Neural progenitor cell (in vitro differentiated cells): ENCODE measurements around the gene SNRPD1.

DNA sequence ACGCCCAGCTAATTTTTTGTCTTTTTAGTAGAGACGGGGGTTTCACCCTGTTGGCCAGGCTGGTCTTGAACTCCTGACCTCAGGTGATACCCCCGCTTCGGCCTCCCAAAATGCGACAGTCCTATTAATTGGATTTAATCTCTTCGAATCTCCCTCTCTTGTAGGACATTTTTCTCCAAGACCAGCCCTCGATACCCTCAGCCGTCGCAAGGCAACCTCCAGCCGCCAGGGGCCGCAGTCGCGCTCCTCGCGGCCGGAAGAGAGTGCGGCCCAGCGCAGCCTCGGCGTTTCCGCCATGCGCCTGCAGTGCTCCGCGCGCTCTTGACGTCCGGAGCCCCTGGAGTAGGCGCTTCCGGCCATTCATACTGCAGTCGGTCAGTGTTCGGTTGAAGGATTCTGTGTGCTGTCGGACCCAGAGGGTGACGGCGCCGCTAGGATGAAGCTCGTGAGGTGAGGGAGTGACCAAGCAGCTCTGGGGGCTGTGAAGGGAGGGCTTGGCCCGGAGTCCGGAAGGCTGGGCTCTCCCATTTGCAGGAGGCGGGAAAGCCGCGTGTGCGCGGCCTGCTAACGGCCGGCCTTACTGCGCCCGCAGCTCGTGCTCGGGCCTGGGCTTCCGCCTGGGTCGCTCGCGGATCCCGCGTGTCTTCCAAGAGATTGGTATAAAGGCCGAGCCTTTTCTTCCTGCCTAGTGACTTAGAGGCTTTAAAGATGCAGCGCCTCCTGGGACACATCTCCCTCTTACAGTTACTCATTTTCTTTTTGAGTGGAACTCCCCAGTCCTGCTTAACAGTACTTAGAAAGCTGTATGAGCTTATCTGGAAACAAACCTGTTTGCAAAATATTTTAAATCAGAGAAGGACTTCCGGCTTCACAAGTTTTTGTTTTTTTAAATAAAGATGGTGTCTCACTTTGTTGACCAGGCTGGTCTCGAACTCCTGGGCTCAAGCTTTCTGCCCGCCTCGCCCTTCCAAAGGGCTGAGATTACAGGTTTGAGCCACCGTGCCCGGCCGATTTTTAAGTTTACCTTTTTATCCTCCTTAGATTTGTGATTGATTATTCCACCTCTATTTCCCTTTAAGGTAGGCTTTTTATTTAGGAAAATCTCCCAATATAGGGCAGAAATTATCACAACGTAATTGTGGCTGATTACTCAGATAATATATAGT is at the start of gene SNRPD1:
SNRPD1 (plus strand) TSS at position 321 of the 1,166 bp plus-strand sequence.
- RAMPAGE, long total RNA, result start-site peak on the plus strand centred at position 337 of the sequence, 84 bp wide, 13,438 and 28,144 reads in 2 replicates

DNA sequence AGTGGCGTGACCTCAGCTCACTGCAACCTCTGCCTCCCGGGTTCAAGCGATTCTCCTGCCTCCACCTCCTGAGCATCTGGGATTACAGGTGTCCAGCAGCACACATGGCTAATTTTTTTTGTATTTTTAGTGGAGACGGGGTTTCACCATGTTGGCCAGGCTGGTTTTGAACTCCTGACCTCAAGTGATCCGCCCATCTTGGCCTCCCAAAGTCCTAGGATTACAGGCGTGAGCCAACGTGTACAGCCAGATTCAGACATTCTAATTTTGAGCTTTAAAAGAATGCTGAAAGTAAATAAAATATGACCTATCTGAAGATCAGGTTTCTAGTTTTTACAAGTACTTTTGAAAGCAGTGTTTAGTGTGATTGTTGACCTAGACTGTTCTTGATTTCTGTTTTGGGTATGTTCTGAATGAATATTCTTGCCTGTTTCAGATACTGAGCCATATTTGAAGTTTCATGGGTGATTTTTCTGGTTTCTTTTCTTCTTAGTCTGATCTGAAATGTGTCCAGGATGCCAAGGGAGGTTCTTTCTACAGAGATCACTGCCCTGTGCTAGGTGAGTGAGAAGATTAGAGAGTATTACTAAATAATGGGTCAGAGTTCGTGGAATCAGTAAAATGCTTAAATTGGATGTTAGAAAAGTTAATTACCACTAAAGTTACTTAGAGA is 37.2 kb downstream of the MIB1 start:
- RAMPAGE, long total RNA, result no peak

DNA sequence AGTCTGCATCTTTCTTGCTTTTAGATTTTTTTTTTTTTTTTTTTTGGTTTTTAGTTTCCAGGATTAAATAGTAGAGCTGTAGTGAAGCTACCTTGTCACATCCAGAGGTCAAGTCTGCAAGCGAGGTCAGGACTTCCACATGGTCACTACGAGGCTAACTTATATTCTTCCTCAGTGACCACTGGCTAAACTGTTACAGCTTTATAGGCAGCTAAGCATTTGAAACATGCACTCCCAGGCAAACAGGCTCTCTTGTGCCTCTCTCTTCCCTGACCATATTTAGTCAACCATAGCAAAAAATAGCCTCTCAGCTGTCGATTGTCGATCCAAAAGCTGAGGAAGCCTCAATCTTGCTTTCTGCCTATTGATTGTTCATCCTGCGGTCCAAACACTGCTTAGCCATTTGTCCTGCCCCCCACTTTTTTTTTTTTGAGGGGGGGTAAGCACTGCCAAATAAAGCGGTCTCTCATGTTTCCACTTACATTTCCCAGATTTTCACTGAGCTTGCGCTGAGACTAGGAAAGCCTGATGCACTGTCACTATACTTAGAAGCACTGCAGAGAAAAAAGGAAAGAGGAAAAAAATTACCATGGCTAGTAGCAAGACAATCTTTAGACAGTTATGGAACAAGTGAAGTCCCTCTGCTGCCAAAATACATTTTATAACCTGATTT is 90.8 kb downstream of the MIB1 start:
- RAMPAGE, long total RNA, result no peak

- RAMPAGE, long total RNA, result no peak
Measured at GRCh38 chr18:21996286-21997168, 172.9 kb upstream of the GATA6 start.

- RAMPAGE, long total RNA, result no peak
Measured at GRCh38 chr18:22084037-22085223, 85.0 kb upstream of the GATA6 start.

- RAMPAGE, long total RNA, result no peak
Measured at GRCh38 chr18:22185659-22186115, 16.3 kb downstream of the GATA6 start.

GRCh38 chr18:22210198-22210991 is 41.0 kb downstream of the GATA6 start:
- RAMPAGE, long total RNA, result no peak

DNA sequence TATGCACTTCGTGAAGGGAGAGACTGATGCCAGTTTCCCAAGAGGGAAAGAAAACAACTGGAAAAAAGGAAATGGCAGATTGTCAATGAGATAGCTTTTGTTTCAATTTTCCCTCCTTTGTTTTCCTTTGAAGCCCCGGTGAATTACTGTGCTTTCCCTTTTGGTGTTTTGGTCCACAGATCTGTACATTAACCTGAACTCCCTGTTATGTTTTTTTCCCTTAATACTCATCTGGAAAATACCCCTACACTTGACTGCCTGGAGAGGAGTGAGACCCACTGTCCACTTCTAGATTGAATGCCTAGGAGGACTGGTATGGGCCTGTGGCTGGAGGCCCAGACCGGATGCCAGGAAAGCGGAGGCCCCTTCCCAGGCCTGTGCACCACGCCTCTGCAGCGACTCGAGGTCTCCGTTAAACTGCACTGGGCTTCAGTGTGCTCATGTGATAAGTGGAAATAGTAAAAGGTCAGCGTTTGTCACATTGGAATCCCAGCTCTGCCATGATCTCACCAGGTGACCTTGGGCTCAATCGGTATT is 106.4 kb downstream of the GATA6 start:
- RAMPAGE, long total RNA, result no peak

- RAMPAGE, long total RNA, result no peak
Measured at GRCh38 chr18:22276307-22276873, 107.0 kb downstream of the GATA6 start.

- RAMPAGE, long total RNA, result no peak
Measured at GRCh38 chr18:22286555-22287251, 117.3 kb downstream of the GATA6 start.

- RAMPAGE, long total RNA, result no peak
Measured at GRCh38 chr18:22342672-22343135, 75.0 kb downstream of the CTAGE1 start.

- RAMPAGE, long total RNA, result no peak
Measured at GRCh38 chr18:22346442-22346766, 71.3 kb downstream of the CTAGE1 start.

DNA sequence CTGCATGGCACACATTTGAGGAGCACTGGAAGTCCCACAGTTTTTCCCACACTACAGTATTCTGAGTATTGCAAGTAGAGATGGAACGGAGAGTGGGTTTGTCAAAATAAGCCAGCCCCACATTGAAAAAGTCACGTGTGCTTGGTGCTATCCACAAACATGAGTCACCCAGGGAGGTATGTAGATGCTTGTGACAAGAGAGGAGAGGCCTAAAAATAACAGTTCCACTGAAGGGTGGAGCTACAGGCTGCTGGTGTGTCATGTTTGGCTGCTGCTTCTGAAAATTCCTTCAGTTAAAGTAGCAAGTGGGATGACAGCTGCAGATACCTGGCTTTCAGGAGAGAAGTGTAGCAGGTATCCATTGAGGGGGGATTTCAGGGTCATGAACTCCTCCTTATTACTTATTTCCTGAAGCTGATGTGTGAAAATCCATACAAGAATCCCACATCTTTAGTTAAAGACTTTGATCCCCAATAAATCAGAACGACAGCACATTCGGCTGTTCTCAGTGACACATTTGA is 48.4 kb upstream of the CTAGE1 start:
- RAMPAGE, long total RNA, result no peak

DNA sequence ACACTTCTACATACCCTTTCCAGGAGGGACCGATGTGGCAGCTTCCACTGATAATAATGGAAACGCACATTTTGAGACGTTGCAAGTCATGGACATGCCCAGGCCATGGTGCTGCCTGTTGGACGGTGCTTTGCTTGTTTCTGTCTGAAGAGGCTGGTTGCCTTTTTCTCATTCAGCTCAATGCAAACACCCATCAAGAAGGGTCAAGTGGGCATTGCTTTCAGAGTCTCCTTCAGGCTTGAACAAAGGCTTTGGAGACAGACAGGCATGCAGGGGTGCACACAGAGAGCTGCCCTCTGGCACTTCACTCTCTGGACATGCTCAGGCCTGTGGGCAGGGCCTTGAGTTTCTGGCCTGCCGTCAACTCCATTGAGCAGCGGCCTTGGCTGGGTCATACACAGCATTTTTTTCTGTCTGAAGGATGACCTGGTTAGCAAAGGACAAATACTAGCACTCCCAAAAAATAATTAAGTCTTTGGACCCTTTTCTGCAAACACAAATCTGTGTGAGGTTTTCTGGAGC is 124.5 kb upstream of the CTAGE1 start:
- RAMPAGE, long total RNA, result no peak

- RAMPAGE, long total RNA, result no peak
Measured at GRCh38 chr18:22689568-22690124, 243.5 kb upstream of the RBBP8 start.

DNA sequence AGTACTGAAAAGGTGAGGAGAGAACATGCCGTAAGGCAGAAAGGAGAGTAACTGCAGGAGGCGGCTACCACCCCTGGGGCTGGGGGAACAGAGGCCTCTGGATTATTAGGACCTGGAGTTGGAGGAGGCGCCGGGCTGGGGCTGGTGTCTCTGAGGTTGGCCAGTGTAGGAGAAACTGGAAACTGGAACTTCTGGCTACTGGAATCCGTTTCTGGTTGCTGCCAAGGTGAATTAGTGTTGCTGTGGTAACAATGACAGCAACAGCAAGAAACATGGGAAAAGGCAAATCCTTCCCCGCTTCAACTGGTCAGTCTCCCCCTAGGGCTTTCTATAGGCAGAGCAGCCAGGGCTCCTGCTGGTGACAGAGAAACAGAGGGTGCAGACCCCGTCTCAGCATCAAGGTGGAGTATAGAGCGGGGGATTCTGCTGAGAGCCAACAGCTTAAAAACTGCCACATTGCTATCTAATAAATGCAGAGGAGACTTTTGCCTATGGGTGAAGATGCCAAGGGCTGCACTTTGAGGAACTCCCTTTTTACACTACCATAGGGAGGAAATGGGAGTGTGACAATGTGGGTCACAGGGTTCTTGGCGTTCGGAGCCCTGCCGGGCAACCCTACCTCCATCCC is 81.5 kb upstream of the CABLES1 start:
- RAMPAGE, long total RNA, result no peak

GRCh38 chr18:23159541-23159765 is 24.2 kb downstream of the CABLES1 start:
- RAMPAGE, long total RNA, result no peak

GRCh38 chr18:23183369-23183939 is 48.2 kb downstream of the CABLES1 start:
- RAMPAGE, long total RNA, result no peak

- RAMPAGE, long total RNA, result no peak
Measured at GRCh38 chr18:23260195-23261043, 125.1 kb downstream of the CABLES1 start.

GRCh38 chr18:23330795-23331759 is 106.7 kb downstream of the TMEM241 start:
- RAMPAGE, long total RNA, result no peak